ENCODE measurements around the gene LRRC20.

DNA sequence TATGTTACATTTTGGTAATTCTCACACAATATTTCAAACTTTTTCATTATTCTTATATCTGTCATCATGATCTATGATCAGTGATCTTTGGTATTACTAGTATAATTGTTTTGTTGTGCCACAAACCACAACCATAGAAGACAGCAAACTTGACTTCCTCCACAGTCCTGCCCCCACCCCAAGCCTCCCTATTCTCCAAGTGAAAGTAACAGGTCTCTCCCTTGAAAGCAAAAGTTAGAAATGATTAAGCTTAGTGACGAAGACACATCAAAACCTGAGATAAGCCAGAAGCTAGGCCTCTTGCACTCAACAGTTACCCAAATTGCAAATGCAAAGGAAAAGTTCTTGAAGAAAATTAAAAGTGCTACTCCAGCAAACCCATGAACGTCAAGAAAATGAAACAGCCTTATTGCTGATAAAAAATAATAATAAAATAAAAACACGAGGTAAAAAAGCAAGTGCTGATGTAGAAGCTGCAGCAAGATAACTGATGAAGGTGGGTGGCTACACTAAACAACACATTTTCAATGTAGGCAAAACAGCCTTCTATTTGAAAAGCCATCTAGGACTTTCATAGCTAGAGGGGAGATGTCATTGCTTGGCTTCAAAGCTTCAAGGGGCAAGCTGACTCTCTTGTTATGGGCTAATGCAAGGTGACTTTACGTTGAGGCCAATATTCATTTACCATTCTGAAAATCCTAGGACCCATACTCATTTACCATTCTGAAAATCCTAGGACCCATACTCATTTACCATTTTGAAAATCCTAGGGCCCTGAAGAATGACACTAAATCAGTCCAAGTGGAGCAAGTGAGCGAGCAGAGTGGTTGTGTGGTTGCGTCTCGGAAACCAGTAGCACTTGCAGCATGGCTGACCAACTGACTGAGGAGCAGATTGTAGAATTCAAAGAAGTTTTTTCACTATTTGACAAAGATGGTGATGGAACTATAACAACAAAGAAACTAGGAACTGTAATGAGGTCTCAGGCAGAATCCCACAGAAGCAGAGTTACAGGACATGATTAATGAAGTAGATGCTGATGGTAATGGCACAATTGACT, 7.2 kb downstream of the SAR1A start:
- RRBS, result no CpG with 5 or more reads among the region's 7 CpGs

- RRBS, result no CpG with 5 or more reads among the region's 9 CpGs
Observed at GRCh38 chr10:70234495-70234885, 1.3 kb upstream of the PPA1 start.

DNA sequence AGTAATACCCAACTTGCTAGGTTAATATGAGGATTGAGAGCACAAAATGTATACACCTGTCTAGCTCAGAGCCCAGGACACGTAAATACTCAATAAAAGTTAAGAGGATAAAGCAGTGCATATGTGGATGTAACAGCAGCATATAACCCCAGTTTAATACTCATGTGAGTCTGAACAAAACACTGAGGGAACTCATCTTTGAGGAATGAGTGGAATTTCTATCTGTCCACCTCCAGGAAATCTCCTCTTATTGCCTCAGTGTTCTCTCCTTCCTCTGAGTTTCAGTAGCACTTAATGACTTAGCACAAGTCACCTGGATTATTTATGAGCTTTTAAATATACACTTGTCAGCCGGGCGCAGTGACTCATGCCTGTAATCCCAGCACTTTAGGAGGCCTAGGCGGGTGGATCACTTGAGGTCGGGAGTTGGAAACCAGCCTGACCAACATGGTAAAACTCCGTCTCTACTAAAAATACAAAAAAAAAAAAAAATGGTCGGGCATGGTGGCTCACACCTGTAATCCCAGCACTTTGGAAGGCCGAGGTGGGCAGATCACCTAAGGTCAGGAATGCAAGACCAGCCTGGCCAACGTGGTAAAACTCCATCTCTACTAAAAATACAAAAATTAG, 4.3 kb downstream of the LRRC20 start:
- RRBS, result no CpG with 5 or more reads among the region's 9 CpGs

- RRBS, result under 1% methylated on average over 27 of the region's 87 CpGs
Observed at GRCh38 chr10:70381811-70382716, at the start of gene LRRC20. TSS of gene LRRC20 (minus strand) at chr10:70382625.

- RRBS, result no CpG with 5 or more reads among the region's 3 CpGs
Observed at GRCh38 chr10:70427635-70428227, 13.8 kb downstream of the NODAL start.

GRCh38 chr10:70493997-70494265, 15.4 kb downstream of the PALD1 start:
- RRBS, result 1% methylated on average over 4 of the region's 5 CpGs

GRCh38 chr10:70600714-70601232, 1.8 kb downstream of the PRF1 start:
- RRBS, result no CpG with 5 or more reads among the region's 12 CpGs

DNA sequence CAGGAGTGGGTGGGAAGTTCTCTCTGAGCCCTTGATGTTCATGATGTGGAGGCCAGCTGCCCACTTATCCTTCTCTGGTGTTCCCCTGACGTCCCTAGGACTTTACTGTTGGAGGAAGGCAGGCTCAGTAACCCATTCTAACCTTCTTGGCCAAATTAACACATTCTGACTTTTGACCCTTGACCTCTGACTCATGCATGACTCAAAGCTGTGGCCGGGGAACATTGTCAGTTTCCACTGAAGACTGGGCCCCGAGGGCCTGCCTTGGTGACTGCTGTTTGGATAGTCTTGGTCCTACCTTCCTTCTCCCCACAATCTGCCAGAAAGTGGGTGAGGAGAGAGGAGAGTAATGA, 43.5 kb downstream of the ADAMTS14 start:
- RRBS, result no CpG with 5 or more reads among the region's 3 CpGs

GRCh38 chr10:70729826-70730267, 55.3 kb downstream of the TBATA start:
- RRBS, result no CpG with 5 or more reads among the region's 15 CpGs

DNA sequence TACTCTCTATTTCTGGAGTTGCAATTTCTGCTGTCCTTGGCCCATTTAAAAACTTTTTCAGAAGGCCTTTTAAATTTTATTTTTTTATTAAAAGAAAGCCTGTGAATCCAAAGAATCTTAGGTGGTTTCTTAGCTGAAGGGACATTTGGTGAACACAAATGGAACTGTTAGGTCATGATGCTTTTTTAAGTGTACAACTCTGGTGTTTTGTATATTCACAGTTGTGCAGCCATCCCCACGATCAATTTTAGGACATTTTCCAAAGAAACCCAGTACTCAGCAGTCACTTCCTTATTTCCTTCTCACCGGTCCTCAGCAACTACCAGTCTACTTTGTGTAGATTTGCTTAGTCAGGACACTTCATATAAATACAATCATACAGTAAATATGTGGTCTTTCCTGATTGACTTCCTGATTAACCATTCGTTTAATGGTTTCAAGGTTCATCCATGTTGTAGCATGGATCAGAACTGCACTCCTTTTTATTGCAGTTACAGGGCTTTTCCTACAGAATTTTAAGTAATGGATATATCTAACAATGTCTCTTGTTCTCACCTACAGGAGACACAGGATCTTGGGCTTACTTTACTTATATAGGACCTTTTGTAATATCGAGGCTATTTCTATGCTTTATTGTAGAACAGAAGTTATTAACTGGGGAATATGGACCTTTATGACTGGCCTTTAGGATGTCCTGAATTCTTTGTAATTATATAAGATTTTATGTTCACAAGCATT, 14.4 kb downstream of the SGPL1 start:
- RRBS, result no CpG with 5 or more reads among the region's 4 CpGs

- RRBS, result no CpG with 5 or more reads among the region's 17 CpGs
Observed at GRCh38 chr10:70887215-70887785, 1.1 kb downstream of the PCBD1 start.

GRCh38 chr10:70940769-70941144, 52.4 kb upstream of the PCBD1 start:
- RRBS, result no CpG with 5 or more reads among the region's 2 CpGs

DNA sequence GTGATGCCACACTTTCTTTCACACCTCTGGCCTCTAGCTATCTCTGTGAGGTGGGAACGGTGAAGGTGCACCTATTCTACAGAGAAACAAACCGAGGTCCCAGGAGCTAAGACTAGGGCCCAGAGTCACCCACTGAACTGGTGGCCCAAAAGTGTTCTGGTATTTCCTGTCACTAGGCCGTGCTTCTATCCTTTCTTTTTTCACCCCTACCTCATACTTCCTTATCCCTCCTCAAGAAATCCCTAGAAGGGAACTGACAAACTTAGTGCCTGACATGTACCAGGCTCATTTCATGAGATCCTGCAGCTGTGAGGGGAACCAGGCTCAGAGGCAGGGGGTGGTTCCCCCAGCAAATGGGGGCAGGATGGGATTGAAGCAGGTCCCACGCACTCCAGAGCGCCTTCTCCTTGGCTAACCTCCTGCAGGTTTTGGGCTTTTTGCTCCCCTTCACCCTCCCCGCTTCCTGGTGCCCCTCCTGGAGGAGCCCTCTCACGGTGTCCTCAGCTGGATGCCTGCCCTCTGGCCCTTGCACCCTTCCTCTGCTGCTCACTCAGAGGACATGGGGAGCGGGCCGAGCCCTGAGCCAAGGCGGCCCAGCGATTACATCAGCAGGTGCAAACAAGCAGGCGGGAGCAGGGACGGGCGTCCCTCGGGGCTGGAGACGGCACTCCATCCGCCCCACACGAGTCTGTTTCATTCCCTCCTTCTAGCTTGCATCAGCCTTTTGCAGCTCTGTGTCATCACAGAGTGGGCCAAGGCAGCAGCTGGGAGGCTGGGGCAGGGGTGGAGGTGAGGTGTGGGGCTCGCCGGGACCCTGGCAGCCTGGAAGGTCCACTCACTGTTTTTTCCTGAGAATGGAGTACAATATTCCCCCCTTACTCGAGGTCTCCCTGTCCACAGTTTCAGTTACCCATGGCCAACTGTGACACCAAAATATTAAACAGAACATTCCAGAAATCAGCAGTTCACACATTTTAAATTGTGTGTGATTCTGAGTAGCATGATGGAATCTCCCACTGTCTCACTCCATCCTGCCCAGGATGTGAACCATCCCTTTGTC, 52.8 kb upstream of the SLC29A3 start:
- RRBS, result no CpG with 5 or more reads among the region's 21 CpGs

GRCh38 chr10:71268667-71269344, 50.3 kb upstream of the SLC29A3 start:
- RRBS, result no CpG with 5 or more reads among the region's 16 CpGs

DNA sequence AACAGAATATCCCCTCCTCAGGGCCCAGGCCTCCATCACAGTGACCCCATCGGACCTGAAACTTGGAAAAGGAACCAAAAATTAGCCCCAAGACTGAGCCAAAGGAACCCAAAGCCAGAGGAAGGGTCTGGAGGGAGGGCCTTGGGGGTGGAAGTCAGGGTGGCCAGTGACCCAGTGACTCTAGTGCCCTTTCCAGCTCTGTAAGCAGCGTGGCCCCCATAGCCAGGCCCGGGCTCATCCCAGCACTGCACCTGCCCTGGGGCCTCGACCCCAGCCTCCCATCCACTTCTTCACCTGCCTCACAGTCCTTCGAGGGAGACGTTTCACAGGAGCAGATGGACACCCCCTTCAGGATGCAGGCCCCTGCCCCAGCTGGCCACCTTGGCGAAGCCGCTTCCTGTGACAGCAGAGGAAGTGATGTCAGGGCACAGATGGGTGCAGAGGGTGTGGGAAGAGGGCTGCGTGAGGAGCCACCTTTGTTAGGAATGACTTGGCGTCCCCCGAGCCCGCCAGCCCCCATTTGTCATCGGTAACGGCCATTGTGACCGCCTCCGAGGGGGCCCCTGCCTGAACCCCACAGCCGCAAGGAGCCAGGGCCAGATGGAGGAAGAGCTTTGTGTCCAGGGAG, 47.5 kb upstream of the SLC29A3 start:
- RRBS, result no CpG with 5 or more reads among the region's 17 CpGs

DNA sequence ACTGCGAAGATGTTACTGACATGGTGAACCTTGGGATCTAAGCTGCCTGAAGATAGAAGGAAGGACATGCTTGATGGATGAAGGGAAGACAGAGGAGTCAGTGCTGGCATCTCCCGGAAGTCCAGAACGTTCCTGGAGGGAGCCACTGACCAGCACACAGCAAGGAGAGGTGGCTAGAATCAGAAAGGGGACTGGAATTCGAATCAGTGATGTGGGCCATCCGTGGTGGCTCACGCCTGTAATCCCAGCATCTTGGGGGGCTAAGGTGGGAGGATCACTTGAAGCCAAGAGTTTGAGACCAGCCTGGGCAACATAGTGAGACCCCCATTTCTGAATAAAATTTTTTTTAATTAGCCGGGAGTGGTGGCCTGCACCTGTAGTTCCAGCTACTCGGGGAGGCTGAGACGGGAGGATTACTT, 5.3 kb upstream of the SLC29A3 start:
- RRBS, result no CpG with 5 or more reads among the region's 9 CpGs

DNA sequence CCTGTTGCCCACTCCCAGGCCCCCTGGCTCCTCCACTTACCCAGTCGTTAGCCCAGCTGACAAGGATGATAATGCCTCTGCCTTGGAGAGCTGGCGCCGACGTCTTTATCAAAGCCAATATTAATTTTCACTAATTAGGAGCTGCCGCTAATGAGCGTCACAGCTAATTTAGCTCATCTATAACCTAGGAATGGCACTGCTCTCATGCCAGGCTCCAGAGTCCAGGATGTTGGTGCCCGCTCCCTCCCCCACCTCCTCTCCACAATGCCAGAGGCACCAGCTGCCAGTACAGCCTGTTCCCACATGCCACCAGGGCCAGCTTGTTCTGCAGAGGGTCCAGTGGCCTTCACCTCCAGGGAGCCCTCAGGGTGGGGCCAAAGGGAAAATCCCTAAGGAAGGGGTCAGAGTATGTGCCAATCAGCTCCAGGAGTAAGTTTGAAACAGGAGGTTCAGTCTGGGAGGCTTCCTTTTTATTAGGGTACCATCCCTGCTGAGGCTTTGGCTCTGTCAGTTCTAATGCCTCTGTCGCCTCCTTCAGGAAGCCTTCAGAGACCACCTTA, 77.2 kb downstream of the CDH23 start:
- RRBS, result no CpG with 5 or more reads among the region's 8 CpGs

DNA sequence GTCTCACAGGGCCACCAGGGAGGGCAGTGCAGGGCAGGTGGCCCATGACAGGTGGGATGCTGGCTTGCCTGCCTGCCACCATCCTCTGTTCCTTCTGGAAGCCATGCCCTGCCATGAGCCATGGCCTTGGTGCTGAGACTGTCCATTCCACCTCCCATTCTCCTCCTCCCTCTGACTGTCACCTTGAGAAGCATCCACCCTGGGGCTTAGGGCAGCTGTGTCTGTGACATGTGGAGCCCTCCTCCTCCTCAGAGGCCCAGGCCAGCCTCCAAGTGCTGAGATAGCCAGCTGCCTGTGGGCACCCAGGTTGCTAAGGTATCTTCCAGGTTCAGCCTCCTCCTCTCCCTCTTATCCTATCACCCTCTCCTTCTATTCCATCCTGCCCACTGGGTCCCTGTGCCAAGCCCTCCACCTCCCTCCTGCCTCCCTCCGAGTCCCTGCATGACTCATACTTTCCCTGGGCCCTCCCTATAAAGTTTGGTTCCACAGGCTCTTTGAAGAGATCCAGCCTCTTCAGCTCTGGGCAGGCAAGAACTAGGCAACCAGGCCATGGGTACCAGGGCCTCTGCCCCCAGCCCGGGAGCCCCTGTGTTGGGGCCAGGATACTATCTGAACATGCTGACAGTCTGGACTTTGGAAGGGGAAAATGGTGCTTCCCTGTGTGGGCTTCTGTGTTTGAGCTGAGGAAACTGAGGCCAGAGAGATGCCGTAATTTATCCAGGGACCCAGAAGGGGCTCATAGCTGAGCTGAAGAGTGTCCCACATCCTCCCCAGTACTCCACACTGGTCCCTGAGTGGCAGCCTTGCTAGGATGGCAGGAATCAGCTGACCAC, 1.2 kb downstream of the VSIR start:
- RRBS, result no CpG with 5 or more reads among the region's 3 CpGs

DNA sequence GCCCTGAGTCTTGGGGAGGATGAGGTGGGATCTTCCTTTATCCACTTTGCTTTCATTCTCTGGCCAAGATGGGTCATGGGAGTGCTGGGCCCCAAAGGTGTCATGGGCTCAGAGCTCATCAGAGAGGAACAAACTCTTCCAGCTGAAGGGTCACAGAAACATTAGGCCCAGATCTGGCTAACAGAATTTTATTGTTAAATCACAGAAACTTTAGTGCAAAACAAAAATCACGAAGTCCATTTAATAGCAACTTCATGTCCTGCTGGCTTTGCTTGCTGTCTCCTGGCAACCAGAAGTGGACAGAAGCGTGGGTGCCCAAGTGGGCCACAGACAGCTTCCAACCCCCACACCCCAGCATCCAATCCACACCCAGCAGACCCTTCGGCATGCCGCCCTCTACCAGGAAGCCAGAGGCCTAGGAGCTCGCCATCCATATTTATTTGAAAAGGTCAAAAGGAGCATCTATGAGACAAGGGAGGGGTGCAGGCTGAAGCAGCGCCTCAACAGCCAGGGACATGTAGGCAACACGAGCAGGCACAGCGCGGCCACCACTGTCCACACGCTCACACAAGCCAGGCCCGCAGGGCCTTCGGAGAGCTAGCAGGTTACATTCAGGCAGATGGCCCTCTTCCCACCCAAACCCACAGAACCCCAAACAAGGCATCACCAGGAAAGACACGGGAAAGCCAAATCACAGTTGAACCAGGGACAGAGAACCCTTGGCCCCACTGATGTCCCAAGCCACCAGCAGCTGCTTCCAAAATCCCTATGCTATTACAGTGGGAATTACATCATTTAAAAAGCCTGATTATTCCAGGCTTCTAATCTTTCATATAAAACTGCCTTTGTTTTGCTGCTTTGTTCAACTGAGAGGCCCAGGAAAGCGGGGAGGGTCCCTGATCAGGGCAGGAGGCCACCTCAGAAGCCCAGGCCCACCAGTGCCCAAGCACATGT, 34.6 kb downstream of the PSAP start:
- RRBS, result no CpG with 5 or more reads among the region's 14 CpGs

DNA sequence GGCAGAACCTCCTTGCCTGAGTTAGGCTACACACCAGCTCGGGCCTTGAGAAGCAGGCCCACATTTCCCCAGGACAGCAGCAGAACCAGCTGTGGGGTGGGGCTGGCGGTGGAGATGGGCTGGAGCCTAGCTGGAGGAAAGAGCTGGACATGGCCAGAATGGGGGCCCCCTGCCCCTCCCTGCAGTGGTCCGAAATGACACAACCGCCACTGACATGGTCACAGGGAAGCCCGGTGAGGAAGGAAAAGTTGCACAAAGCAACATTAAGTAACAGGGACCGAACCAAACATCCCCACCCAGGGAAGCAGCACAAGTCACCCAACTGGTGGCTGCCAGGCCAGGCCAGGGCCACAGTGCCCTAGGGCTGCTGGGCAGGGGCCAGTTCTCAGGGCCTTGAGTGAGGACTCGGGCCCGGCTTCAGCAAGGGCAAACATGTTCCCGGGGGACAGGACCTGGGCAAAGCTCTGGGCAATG, 33.2 kb downstream of the PSAP start:
- RRBS, result no CpG with 5 or more reads among the region's 9 CpGs